Temporal lobe (tissue), 2 donors: ENCODE data around the genes CLCN3 and HPF1.

GRCh38 chr4:165222021-165222324 is 14.6 kb downstream of the KLHL2 start:
- RAMPAGE, long total RNA, result no peak

DNA sequence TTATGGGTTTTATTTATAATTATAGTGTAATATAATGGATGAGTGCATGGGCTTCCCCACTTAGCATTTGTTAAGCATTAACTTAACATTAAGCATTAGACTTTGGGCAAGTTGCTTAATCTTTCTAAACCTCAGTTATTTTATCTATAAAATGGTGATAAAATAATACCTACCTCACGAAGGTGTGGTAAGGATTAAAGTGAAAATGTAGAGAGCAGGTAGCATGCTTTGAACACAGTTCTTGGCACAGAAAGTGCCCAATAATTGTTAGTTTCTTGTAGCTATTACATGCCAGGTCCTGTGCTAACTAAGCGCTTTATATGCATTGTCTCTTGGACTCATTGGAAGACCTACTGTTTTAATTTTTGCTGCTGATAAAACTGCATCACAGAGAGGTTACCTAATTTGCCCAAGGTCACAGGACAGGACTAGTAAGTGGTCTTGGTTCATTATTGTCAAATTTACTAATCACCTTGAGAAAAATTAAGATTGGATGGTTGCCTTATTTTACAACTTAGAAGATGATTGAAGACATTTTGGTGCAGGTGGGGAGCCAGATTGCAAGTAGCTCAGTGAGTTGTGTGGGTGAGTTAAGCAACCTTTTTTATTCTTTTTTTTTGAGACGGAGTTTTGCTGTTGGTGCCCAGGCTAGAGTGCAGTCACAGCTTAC is 2.8 kb downstream of the MSMO1 start:
- RAMPAGE, long total RNA, result no peak

DNA sequence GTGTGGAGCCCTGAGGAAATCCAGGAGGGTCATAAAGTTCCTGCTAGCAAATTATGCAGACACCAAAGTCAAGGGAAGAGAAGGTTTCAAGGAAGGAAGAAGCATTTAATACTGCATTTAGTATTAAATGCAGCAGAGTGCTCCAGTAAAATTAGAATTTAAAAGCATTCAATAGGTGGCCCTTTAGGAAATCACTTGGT is 13.9 kb upstream of the CPE start:
- RAMPAGE, long total RNA, result no peak

DNA sequence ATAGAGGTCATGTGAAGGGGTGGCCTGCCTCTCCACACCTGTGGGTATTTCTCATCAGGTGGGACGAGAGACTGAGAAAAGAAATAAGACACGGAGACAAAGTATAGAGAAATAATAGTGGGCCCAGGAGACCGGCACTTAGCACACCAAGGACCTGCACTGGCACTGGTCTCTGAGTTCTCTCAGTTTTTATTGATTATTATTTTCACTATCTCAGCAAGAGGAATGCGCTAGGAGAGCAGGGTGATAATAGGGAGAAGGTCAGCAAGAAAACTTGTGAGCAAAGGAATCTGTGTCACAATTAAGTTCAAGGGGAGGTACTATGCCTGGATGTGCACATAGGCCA is 220.0 kb downstream of the TLL1 start:
- RAMPAGE, long total RNA, result no peak

GRCh38 chr4:168449982-168450696 is 30.2 kb downstream of the DDX60L start:
- RAMPAGE, long total RNA, result no peak

DNA sequence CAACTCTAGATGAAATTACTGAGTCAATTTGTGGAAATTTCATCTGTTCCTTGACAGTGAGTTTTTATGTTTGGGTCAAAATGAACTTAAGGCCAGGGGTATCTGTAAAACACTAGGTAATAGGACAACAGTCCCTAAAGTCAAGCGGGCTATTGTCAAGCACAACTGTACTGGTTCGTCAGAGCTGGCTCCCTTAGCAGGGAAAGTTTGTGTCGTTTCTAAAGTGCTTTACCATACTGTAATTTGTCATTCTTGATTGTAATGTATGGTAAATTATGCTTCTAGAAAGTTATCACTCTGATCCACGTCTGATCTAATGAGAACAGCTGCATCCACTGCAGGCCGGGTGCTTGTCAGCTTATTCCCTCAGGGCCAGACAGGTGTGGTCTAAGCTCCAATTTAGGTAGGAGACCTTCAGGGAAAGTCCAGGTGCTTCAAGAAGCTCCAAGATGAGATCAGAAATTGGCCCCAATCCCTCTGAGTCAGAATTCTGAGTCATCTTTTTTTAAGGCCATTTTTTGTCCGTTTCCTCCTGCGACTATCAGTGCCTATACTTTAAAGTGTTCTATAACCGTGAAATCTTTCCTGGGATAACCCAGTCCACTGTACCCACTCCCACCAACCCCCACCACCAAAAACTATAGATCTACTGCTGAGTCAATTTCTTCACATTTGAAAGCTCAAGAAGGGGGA is 92.2 kb downstream of the PALLD start:
- RAMPAGE, long total RNA, result no peak

DNA sequence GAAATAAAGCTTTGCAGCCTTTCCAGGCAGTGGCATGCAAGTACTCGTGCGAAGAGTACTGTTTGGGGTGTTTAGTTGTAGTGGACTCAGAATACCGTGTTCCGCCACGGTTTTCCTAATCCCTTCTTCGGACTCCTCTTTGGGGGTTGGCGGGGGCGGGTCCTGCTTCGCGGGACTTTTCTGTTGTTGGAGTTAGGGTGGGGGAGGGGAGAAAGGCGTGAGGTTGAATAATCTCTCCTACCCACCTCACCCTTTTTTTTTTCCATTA is 135.0 kb downstream of the PALLD start:
- RAMPAGE, long total RNA, result no peak

- RAMPAGE, long total RNA, result no peak
Measured at GRCh38 chr4:168822216-168822968, 187.7 kb downstream of the CBR4 start.

GRCh38 chr4:168832658-168833827 is 177.0 kb downstream of the CBR4 start:
- RAMPAGE, long total RNA, result no peak

GRCh38 chr4:168857886-168858580 is 152.0 kb downstream of the CBR4 start:
- RAMPAGE, long total RNA, result no peak

DNA sequence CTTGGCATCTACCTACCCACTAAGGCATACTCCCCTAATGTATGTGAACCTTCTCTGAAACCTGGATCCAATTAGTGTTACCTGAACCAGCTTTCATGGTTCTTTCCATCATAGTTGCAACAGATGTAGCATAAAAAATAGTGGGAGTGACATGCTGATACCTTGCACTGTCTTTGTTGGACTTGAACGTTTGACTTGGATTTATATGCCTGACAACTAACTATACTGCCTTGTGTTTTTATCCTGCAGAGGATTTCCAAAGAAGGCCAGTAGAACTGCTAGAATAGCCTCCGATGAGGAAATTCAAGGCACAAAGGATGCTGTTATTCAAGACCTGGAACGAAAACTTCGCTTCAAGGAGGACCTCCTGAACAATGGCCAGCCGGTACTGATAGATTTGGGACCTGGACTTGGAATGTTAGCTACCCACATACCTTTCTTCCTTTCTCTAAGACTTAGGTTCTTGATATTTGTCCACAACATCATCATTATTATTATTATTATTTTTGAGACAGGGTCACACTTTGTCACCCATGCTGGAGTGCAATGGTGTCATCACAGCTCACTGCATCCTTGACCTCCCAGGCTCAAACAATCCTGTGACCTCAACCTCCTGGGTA is 119.3 kb downstream of the CBR4 start:
- RAMPAGE, long total RNA, result no peak

DNA sequence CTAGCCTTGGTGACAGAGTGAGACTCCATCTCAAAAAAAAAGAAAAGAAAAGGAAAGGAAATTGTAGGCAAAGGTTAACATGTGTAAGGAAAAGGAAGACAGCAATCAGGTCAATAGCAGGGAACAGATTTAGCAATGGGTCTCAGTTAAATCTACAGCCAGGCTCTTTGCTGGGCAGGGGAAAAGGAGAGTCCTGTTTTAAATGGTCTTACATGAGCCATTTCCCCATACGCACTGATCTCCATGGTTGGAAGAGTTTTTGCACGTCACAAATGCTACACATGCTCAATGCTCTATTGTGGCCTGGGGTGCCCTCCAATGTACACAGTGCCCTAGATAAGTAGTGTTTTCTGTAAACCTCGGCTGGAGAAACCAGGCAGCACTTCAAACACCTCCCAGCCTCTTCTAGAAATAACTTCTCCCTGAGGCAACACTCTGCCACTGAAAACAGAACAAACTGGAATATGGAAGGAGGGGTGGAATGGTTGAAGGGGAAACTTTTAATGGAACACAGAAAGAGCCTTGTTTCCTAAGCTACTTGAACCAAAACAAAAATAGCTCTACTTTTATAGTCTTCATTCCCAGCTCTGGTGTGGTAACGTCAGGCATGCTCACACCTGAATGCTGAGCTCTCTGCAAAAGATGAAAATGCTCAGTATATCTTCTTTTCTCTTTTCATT is 123.8 kb upstream of the CBR4 start:
- RAMPAGE, long total RNA, result no peak

DNA sequence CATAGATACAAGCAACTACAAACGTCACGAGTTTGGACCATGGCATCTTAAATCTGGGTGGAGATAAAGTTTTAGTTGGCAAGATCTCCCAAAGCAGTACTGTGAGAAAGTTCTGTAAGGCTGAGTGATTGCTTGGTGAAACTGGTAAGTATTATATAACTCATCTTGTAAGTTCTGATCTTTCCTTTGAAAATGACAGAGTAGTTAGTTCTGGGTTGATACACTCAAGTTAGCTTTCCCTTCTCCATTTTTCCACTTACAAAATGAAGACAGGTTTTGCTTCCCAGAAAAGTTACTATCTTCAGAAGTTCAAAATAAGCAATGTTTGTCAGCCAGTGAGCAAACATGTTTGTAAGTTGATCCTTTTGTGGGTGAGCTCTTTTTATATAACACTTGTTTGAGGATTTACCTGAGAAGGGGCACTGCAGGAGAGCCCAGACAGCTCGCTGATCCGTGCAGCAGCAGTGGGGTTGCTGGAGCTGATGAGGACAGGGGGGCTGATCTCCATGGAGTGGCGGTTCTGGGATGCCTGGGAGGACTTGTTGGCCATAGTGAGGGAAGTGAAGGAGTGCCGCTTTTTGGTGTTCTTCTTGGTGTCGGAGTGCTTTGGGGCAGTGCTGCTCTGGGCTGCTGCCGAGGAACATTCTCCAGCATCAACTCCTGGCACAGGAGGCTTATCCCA is 126.0 kb upstream of the CBR4 start:
- RAMPAGE, long total RNA, result no peak

- RAMPAGE, long total RNA, result no peak
Measured at GRCh38 chr4:169201392-169202039, 69.2 kb downstream of the SH3RF1 start.

DNA sequence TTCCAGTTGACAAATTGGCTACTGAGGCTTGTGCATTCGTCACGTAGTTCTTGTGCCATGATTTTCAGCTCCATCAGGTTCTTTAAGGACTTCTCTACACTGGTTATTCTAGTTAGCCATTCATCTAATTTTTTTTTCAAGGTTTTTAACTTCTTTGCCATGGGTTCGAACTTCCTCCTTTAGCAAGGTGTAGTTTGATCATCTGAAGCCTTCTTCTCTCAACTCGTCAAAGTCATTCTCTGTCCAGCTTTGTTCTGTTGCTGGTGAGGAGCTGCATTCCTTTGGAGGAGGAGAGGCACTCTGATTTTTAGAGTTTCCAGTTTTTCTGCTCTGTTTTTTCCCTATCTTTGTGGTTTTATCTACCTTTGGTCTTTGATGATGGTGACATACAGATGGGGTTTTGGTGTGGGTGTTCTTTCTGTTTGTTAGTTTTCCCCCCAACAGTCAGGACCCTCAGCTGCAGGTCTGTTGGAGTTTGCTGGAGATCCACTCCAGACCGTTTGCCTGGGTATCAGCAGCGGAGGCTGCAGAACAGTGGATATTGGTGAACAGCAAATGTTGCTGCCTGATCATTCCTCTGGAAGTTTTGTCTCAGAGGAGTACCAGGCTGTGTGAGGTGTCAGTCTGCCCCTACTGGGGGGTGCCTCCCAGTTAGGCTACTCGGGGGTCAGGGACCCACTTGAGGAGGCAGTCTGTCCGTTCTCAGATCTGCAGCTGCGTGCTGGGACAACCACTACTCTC is 113.0 kb downstream of the NEK1 start:
- RAMPAGE, long total RNA, result no peak

DNA sequence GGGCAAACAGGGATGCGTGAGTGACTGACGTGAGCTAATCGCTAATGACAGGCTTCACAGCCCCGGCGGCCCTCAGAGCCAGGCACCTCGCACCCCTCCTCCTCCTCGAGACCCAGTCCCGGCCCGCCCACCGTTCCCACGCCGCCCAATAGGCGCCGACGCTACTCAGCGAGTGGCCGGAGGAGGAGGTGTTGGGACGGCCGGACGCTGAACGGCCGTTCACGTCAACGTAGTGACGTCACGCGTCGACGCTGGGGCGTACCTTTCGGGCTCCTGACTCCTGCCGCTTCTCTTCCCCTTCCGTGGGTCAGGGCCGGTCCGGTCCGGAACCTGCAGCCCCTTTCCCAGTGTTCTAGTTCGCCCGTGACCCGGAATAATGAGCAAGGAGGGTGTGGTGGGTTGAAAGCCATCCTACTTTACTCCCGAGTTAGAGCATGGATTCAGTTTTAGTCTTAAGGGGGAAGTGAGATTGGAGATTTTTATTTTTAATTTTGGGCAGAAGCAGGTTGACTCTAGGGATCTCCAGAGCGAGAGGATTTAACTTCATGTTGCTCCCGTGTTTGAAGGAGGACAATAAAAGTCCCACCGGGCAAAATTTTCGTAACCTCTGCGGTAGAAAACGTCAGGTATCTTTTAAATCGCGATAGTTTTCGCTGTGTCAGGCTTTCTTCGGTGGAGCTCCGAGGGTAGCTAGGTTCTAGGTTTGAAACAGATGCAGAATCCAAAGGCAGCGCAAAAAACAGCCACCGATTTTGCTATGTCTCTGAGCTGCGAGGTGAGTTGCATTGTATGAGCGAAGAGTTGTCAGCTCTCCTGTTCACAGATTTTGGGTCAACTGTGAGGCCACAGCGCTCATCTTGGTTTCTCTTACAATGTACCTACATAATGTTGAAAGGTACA is at the start of gene CLCN3:
CLCN3 (plus strand) TSS at position 290 of the 900 bp plus-strand sequence.
- RAMPAGE, long total RNA, result start-site peak on the plus strand centred at position 267 of the sequence, 87 bp wide, 277 and 55 reads in 2 replicates

DNA sequence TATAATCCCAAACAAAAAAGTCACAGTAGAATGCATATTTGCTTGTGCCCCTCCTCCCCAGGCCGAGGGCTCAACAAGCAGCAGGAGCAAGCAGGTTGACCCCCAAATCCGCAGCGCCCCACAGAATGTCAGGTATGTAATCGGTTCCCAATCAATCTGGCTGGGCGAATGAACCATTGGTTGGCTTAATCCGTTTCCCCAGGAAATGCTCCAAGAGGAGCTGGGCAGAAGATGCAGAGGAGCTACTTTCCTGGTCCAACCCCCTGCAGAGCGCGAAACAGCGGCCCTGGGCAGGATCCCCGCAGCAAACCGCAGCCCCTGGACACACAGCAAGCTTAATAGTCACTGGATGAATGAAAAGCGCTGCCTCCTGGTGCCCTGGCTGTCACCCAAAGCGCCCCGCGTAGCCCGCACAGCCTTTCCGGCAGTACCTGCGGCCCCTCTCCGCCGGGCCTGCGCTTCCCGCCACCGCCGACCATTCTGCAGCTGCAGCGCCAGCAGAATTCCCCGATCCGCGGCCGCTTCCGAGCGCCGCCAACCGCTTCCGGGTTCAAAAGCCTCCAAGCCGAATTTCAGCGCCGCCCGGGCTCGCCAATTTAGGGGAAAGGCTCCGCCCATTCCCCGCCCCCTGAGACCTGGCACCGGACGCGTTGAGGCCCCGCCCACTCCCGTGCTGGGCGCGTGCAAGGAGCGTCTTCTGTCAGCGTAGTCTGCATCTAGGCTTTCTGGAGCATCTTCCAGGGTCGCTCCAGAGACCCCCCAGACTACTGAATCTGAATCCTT is at the start of gene HPF1:
HPF1 (minus strand) TSS at position 546 of the 783 bp plus-strand sequence.
- RAMPAGE, long total RNA, result start-site peak on the minus strand centred at position 517 of the sequence, 67 bp wide, 1,585 and 872 reads in 2 replicates

DNA sequence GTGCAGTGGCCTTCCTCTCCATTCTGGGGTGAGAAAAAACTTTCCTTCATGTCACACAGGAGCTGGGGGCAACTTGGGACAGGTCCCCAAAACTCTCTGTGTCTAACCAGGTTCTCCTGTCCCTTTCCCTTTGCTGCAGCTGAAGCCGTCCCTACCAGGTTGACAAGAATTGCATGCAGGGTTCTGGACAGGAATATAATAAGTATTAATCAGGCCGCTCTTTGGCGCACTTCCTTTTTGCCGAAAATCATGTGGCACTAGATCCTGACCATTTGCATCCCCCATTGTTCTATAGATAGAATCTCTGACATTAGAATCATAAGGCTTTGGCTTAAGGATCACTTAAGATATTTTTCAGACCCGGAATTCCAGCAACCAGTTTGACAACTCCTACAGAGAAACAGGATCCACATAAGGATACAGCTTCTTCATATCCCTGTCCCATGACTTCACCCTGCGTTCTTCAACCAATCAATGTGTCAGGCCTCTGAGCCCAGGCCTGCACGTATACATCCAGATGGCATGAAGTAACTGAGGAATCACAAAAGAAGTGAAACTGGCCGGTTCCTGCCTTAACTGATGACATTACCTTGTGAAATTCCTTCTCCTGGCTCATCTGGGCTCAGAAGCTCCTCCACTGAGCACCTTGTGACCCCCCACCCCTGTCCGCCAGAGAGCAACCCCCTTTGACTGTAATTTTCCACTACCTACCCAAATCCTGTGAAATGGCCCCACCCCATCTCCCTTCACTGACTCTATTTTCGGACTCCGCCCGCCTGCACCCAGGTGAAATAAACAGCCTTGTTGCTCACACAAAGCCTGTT is 85.1 kb downstream of the MFAP3L start:
- RAMPAGE, long total RNA, result no peak

DNA sequence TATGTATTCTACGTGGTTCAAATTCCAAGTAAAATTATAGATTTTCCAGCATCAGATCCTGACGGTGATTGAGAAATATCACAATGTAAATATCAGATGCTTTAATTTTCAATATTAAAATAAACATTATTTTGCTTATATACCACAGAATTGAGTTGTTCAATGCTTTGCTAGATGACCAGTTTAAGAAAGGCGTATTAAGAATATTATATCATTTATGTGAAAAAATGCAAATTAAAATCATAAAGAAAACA is 733.2 kb upstream of the GALNTL6 start:
- RAMPAGE, long total RNA, result no peak

- RAMPAGE, long total RNA, result no peak
Measured at GRCh38 chr4:171813612-171814202, 503 bp downstream of the GALNTL6 start.